ENCODE measurements around a stretch of chr22.

GRCh38 chr22:22899237-22899879 lies 11.7 kb downstream of the IGLL5 start:
- RRBS: no CpG with 5 or more reads among the region's 7 CpGs

DNA sequence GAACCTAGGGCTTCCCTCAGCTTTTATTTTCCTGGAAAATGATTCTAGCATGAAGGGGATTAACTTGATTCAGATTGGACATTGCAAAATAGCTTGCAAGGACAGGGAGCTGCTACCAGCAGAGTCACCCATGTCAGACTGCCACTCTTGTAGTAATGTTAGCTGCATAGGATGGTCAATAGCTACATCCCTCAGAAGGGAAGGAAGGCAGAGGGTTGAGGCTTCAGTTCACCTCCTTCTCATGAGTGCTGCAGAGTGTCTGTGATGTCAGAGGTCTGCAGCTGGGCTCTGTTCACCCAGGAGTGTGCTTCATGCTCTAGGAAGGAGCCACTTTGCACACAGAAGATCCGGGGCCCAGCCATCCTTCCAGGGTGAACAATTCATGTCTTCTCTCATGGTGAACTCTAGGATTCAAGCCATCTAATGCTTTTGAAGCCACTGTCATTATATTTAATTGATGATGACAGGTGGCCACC lies 16.0 kb downstream of the IGLL5 start:
- RRBS: no CpG with 5 or more reads among the region's 1 CpG

DNA sequence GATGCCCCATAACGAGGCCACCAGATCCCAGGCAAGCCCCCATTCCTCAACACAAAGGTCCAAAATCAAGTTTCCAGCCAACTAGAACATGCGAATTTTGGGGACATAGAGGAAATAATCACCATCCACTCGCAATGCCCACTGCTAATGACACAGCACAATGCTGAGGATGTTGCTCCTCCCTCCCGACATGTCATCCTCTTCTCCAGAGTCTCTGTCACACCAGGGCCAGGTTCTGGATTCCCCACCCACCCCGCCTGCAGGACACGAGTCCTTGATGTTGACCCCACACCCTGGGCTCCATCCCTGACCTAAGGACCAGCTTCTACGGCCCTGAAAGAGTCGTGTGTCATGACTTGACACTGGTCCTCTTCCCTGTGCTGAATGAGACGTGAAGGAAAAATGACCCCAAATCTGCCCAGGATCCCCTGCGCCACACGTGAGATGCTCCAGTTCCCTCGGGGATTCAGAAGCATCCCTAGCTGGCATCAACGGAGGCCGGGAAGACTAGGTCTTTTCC lies 41.7 kb downstream of the IGLL5 start:
- RRBS: no CpG with 5 or more reads among the region's 14 CpGs

DNA sequence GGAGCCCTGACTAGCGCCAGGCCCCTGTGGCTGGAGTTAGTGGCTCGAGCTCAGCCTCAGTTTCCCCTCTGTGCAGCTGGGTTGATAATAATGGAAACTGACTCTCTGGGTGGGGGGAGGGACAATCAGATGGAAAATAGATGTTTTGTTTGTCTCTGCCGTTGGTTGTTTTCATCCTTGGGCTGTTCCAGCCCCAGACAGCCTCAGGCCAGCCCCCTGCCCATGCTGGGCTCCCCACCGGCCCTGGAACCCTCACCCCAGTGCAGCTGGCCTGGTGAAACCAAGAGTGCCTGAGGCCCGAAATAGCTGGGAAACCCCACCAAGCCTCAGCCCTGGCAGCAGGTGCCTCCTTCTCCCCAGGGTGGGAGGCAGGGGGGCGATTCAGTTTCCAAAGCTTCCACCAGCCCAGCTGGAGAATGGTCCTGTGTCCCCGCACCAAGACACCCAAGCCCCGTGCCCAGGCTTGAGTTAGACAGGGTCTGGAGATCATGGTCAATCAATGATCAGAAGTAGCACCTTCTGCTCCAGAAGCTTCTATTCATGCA lies 44.2 kb downstream of the IGLL5 start:
- RRBS: no CpG with 5 or more reads among the region's 8 CpGs

GRCh38 chr22:23119434-23120108 lies 22.2 kb downstream of the RSPH14 start:
- RRBS: no CpG with 5 or more reads among the region's 12 CpGs

GRCh38 chr22:23197663-23198629 lies 17.6 kb downstream of the BCR start:
- RRBS: no CpG with 5 or more reads among the region's 19 CpGs

GRCh38 chr22:23280334-23280929 lies 100.1 kb downstream of the BCR start:
- RRBS: no CpG with 5 or more reads among the region's 10 CpGs

DNA sequence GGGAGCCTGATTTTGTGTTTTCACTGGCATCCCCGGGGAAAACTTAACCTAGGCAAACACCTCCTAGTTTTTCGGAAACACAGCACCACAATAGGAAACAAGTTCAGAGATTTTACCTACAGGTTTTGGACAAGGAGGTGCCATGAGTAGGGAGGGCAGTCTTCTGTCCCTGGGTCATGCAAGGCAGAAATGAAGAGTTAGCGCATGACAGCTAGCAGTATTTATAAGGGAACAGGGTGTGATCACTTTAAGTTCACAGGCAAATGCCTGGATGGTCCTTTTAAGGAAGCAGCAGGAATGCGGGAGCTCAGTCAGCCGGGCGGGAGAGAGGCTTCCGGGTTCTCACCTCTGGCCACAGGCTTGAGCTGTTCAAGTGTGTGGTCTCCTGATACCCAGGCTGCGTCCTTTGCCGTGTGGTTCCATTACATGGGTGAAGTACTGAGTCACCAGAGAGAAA lies 105.3 kb downstream of the BCR start:
- RRBS: no CpG with 5 or more reads among the region's 9 CpGs

DNA sequence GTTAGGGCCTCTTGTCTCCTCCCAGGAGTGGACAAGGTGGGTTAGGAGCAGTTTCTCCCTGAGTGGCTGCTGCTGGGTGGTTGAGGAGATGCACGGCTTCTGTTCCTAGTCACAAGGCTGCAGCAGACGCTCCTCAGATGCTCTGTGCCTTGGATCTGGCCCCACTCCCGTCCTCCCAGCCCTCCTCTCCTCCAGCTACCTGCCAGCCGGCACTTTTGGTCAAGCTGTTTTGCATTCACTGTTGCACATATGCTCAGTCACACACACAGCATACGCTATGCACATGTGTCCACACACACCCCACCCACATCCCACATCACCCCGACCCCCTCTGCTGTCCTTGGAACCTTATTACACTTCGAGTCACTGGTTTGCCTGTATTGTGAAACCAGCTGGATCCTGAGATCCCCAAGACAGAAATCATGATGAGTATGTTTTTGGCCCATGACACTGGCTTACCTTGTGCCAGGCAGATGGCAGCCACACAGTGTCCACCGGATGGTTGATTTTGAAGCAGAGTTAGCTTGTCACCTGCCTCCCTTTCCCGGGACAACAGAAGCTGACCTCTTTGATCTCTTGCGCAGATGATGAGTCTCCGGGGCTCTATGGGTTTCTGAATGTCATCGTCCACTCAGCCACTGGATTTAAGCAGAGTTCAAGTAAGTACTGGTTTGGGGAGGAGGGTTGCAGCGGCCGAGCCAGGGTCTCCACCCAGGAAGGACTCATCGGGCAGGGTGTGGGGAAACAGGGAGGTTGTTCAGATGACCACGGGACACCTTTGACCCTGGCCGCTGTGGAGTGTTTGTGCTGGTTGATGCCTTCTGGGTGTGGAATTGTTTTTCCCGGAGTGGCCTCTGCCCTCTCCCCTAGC lies 109.7 kb downstream of the BCR start:
- RRBS: 70% methylated on average over 4 of the region's 18 CpGs

GRCh38 chr22:23565938-23566847 lies 13.9 kb downstream of the IGLL1 start:
- RRBS: 4% methylated on average over 17 of the region's 87 CpGs

GRCh38 chr22:23834656-23835174 lies 4.1 kb downstream of the DERL3 start:
- RRBS: 56% methylated on average over 1 of the region's 9 CpGs

- RRBS: no CpG with 5 or more reads among the region's 3 CpGs
Observed at GRCh38 chr22:23835175-23835646, 3.6 kb downstream of the DERL3 start.

GRCh38 chr22:23847776-23848628 lies 9.2 kb upstream of the DERL3 start:
- RRBS: no CpG with 5 or more reads among the region's 22 CpGs

- RRBS: no CpG with 5 or more reads among the region's 17 CpGs
Observed at GRCh38 chr22:23858278-23858719, 624 bp downstream of the SLC2A11 start.

DNA sequence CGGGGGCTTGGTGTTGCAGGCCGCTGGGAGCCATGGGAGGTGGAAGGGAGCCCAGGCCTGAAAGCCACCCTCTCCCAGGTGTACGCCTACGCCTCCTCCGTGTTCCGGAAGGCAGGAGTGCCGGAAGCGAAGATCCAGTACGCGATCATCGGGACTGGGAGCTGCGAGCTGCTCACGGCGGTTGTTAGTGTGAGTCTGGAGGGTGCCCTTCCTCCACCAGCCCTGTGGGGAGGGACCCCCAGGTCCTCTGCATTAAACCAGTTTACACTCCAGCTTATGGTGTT lies 11.6 kb upstream of the MIF start:
- RRBS: 94% methylated on average over 6 of the region's 14 CpGs

DNA sequence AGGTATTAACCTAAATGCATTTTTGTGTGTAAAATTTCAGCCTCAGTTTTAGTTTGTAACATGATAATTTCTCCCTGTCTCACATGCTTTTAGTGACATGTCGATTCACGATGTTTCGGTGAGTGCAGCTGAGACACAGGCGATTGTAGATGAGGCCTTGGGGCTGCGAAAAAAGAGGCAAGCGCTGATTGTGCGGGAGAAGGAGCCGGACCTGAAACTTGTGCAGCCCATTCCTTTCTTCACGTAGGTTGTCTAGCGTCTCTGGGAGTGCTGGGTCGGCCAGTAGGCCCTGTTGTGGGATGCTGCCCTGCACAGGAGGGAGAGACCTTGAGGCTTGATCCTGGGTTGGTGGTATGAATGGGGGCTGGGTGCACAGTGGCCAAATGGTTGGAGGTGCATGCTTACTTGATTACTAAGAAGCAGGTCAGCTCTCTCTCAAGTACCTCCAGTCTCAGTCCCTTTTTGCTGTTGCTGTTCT lies 39.7 kb downstream of the CABIN1 start:
- RRBS: no CpG with 5 or more reads among the region's 11 CpGs

DNA sequence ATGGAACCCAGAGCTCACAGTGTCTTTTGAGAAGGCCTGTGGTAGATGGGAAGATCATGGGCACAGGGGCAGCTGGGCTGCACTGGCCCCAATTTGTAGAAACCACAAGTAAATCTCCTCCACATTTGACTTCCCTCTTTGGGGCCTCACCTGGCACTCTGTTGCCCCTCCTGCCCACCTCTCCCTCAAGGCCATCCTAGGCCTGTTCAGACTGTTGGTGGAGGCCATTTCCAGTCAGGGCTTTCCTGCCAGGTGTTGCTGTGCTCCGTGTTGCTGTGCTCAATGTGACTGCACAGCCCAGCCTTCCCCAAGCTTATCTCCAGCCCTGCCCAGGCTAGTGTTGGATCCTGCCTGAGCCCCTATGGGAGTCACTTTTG lies 36.8 kb upstream of the SUSD2 start:
- RRBS: no CpG with 5 or more reads among the region's 1 CpG

DNA sequence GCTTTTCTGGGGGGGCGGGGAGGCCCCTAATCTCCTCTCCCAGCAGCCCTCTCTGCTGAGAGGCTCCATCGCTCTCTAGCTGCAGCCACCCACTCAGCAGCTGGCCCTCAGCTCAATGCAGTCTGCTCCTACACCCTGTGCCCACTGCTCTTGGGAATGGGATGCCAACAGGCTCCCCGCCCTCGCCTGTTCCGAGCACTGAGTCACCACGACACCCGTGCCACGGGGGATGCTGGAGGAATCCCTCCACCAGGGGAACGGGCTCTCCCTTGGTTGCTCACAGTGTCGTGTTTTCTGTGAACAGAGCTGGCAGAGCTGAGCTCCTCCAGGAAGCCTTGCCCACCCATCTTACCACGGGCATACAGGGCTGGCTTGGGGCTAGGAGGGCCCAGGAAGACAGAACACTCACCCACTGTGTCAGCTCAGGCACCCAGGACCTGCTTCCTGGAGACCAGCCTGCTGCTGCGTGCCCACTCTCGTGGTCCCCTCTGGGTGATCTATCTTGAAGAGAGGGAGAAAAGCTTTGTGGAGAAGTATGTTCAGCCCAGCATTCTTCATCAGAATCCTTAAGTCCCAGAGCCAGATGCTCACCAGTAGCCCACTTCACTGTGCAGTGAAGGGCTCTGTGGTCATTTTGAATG lies 23.3 kb upstream of the SUSD2 start:
- RRBS: no CpG with 5 or more reads among the region's 13 CpGs

DNA sequence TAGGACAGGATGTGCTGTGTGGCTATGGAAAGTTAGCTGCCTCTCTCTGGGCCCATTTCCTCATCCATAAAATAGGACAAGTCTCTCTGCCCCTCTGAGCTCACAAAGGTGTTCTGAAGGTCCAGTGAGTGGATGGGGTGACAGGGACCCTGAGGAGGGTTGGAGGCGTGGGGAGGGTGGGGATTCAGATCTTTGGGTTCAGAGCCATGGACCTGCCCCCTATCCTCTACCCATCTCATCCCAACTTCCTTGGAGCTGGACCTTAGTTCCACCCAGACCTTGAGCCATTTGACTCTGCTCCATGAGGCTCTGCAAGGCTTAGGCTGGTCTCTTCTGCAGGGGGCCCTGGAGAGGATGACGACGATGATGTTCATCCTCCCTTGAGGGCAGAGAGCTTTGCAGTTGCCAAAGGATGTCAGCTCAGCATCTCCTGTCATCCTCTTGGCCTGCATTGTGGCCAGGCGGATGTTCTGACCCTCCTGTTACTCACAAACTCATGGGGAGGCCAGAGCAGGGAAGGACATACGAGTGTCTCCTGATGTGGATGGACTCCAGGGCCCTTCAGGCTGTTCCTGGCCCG lies 8.2 kb downstream of the ADORA2A start:
- RRBS: no CpG with 5 or more reads among the region's 6 CpGs

All from pericardium (tissue), 1 donor.